Epidermal melanocyte (primary cell): ENCODE data around the genes SLC25A13 and LMTK2.

DNA sequence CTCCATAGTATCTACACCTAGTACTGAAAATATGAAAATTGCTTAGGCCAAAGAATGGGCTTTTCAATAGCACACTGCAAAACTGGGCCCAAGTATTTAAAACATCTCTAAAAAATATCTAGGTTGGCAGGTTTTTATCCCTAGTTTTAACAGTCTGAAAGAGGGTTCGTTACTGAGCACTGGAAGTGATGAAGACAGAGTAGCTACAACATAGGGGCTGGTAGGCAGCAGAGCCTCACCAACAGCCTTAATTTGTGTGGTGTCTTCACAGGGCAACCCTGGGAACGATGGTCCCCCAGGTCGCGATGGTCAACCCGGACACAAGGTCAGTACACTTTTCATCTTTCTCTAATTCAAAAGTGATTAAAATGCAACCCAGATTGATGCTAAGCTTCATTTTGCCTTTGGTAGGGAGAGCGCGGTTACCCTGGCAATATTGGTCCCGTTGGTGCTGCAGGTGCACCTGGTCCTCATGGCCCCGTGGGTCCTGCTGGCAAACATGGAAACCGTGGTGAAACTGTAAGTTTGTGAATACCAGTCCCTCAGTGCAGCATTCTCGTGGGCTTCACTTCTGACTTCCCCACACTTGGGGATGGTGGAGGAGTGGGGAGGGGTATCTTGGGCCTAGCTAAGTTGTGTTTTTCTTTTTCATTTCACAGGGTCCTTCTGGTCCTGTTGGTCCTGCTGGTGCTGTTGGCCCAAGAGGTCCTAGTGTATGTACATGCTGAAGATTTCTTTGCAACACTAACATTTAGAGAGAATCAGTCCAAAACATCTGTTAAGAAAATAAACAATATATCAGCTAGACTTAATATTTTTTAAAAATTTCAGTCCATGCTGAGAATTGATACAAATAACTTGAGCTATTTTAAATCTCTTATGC lies 30.9 kb downstream of the COL1A2 start:
- RRBS, result no CpG with 5 or more reads among the region's 11 CpGs

DNA sequence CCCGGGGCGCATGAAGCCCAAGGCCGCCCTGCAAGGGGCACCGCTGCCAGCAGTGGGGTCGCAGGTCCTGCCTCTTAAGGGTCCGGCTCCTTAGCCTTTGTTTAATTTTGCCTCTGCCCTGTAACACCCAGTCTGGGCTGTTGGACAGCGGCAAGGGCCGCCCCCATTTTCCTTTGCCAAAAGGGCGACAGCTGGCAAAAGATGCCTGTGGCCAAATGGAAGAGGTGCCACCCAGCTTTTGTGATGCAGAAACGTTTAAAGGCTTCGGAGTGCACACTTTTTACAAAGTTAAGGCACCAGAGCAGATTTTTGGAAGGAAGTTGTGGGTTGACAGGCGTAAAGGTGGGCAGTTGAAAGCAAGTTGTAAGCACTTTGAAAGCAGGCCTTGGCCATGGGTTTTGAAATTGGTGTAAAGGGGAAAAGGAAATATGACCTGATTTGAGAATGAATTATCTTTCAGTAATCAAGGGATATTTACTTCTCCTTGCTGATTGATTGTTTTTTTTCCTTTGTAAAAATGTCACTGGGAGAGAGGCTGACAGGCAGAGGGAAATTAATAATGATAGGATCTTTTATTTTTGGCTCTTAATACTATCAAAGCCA lies 1.1 kb downstream of the CASD1 start:
- RRBS, result 3% methylated on average over 5 of the region's 12 CpGs

DNA sequence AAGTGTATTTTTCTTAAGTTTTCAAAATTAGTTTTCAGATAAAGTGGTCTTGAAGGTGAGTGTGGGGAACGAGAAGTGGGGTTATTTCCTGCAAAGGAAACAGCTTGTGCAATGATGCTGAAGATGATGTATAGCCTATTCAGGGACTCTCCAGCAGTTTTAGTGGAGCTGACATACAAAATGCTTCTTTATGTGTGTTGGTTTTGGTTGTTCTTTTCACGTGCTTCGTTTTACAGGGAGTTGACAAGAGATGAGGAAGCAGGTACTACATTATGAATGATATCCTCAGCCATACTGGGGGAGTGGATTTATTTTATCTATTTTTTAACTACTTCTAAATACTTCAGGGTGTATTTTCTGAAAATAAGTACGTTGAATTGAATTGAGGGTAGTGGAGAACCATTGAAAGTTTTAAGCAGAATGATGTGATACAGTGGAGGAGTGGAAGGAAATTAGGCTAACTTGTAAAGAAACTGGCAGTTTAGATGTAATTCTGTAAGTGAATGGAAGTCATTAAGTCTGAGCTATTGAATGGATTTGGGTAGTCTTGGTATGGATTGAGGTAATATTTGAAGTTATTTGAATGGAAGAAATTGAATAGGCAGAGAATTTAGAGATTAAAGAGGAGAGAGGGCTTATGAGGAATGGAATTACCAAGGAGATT lies 20.7 kb downstream of the CASD1 start:
- RRBS, result no CpG with 5 or more reads among the region's 4 CpGs

GRCh38 chr7:94654858-94655435 lies 986 bp downstream of the SGCE start:
- RRBS, result no CpG with 5 or more reads among the region's 26 CpGs

- RRBS, result no CpG with 5 or more reads among the region's 10 CpGs
Observed at GRCh38 chr7:95027226-95027618, 119.8 kb downstream of the PPP1R9A start.

- RRBS, result no CpG with 5 or more reads among the region's 8 CpGs
Observed at GRCh38 chr7:95323756-95324069, 619 bp downstream of the PON1 start.

GRCh38 chr7:95395361-95396060 lies 664 bp downstream of the PON3 start:
- RRBS, result no CpG with 5 or more reads among the region's 9 CpGs

- RRBS, result 5% methylated on average over 1 of the region's 29 CpGs
Observed at GRCh38 chr7:95396619-95397397, 633 bp upstream of the PON3 start.

GRCh38 chr7:95430690-95431352 lies 4.0 kb downstream of the PON2 start:
- RRBS, result no CpG with 5 or more reads among the region's 2 CpGs

DNA sequence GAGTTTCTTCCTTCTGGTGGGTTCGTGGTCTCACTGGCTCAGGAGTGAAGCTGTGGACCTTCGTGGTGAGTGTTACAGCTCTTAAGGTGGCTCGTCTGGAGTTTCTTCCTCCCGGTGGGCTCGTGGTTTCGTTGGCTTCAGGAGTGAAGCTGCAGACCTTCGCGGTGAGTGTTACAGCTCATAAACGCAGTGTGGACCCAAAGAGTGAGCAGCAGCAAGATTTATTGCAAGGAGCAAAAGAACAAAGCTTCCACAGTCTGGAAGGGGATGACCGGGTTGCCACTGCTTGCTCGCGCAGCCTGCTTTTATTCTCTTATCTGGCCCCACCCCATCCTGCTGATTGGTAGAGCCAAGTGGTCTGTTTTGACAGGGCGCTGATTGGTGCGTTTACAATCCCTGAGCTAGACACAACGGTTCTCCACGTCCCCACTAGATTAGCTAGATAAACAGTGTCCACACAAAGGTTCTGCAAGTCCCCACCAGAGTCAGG lies 44.4 kb downstream of the PDK4 start:
- RRBS, result no CpG with 5 or more reads among the region's 16 CpGs

DNA sequence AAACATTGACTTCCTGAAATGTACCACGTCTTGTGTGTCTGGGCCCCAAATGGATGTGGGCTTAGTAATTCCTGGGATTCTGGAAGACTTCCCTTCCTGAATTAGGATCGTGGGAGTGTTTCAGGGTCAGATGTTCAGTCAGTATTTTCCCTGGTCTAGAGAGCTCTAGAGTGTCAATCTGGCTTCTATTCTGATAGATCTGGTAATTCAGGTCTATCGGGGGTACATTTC lies 11.6 kb downstream of the DYNC1I1 start:
- RRBS, result no CpG with 5 or more reads among the region's 3 CpGs

- RRBS, result no CpG with 5 or more reads among the region's 3 CpGs
Observed at GRCh38 chr7:96045164-96045726, 272.9 kb downstream of the DYNC1I1 start.

GRCh38 chr7:96202671-96203352 lies 119.1 kb downstream of the SLC25A13 start:
- RRBS, result no CpG with 5 or more reads among the region's 8 CpGs

- RRBS, result 3% methylated on average over 56 of the region's 77 CpGs
Observed at GRCh38 chr7:96321605-96322569, at the start of gene SLC25A13. SLC25A13 (minus strand) TSS chr7:96322098.

DNA sequence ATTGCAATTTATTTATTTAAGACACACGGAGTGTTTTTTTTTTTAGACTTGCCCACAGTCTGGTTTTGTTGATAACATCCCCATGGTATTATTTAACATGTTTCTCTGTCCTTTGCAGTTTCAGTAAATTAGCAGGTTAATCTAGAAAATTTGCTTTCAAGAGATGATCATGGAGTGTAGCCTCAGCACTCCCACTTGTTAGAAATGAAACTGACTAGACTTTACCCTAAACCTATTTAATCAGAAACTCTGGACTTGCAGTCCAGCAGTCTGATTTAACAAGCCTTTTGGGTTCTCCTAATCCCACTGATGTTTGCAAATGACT lies 55.4 kb upstream of the SLC25A13 start:
- RRBS, result no CpG with 5 or more reads among the region's 1 CpG

- RRBS, result no CpG with 5 or more reads among the region's 5 CpGs
Observed at GRCh38 chr7:96786366-96786783, 76.7 kb upstream of the SEM1 start.

DNA sequence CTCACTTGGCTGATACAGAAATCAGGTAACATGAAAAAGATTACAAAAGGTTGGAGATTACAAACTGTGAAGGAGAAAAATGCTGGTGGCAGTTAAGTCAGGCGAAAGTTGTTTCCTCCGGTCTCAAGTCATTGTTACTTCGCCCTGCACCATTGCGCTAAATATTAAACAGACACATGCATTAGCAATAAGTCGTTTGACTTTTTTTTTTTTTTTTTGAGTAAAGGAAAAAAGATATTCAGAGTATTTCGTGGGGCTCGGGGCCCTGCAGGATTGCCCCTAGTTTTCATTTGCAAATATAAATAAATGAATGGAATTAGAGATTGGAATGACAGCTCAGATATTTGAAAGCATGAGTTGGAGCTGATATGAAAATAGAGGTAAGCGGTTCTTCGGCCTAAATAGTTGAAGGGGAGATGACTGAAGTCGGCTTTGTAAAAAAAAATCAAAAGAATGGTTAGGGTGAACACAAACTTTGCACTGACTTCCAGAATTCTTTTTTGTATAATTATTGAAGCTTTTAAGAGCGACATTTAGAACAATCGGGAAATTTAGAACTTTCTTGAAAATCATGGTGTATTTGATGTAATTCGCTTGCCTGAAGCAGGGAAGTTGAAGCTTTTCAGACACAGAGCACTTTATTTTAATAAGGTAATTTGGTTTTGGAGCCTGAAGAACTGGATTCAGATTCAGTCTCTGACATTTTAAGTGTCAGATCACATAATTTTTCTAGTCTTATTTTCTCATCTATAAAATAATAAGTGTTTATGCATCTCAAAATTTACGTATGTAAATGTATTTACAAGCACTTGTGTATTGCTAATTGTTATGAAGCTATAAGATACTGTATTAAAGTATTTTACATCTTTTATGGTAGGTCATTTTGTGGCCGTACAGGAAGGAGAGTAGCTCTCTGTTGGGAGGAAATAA lies 1.1 kb downstream of the SDHAF3 start:
- RRBS, result no CpG with 5 or more reads among the region's 15 CpGs

- RRBS, result 4% methylated on average over 22 of the region's 108 CpGs
Observed at GRCh38 chr7:98106612-98107729, at the start of gene LMTK2. LMTK2 (plus strand) TSS chr7:98106862.

DNA sequence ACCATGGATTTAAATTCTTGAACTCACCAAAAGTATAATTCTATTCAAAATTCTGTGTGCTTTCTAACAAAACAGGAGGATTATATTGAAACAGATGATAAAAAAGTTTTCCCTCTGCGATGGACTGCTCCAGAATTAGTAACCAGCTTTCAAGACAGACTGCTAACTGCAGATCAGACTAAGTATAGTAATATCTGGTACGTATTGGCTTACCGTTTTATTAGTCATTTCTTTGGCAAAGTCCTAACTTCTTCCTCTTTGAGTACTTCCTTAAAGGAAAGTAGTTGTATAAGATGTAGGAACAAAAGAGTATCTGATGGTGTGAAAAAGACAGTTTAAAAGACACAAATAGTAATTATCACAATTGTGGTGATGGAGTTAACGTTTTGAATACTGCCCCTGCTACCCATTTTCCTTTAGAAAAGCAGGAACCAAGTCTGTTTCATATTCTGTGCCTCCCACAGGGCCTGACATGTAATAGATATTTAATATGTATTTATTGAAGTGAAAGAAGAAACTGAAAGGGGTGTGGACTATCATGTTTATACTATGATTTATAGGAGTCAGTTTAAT lies 24.4 kb upstream of the BHLHA15 start:
- RRBS, result no CpG with 5 or more reads among the region's 4 CpGs